Neural progenitor cell (in vitro differentiated cells): Measurements from ENCODE around the genes ANGPTL7, UBIAD1 and MAD2L2.

DNA sequence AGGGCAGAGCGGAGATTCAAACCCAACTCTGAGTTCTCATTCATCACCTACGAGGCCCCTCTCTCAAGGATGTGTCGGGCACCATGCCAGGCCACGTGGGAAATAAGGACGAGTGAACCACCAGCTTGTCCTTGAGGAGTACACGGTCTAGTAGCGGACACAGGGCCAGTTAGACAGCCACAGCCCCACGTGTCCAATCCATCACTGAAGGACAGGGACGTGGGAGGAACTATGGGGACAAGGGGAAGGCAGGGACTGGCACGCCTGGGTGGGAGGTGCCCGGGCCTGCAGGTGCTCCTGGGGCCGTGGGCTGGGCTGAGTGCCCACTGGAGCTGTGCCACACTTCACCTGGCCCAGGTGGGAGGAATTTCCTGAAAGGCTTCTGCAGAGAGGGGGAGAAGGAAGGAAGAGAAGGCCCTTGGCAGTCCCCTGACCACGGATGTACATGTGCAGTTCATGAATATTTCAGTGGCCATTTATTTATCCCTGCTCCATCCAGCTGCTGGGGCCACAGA is 59.8 kb downstream of the CASZ1 start:
- RAMPAGE, long total RNA: no peak

- RAMPAGE, long total RNA: no peak
These were observed 23.4 kb downstream of the CASZ1 start for GRCh38 chr1:10772993-10773580.

- RAMPAGE, long total RNA: no peak
These were observed 80.9 kb downstream of the C1orf127 start for GRCh38 chr1:10900678-10901769.

DNA sequence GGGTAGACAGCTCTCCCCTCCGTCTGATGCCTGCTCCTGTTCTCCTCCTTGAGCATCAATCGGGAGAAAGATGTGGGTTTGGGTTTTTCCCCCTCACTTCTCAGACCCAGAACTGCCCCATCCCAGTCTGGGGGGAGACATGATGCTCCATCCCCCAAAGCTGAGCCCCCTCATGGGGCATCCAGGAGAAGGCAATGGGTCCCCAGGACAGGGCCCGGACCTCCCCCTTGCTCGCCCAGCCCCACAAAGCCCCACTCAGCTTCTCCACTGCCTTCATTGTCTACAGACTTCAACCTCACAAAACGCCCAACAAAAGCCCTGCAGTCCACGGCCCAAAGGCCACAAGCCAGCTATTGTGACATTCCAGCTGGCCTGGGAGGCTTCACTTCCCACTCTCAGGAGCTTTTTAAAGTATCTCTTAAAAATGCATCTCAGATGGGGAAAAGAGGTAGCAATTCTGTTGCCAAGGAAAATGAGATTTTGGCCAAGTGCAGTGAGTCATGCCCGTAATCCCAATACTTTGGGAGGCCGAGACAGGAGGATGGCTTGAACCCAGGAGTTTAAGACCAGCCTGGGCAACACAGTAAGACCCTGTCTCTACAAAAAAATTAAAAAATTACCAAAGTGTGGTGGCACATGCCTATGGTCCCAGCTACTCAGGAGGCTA is 1.1 kb downstream of the C1orf127 start:
- RAMPAGE, long total RNA: no peak

DNA sequence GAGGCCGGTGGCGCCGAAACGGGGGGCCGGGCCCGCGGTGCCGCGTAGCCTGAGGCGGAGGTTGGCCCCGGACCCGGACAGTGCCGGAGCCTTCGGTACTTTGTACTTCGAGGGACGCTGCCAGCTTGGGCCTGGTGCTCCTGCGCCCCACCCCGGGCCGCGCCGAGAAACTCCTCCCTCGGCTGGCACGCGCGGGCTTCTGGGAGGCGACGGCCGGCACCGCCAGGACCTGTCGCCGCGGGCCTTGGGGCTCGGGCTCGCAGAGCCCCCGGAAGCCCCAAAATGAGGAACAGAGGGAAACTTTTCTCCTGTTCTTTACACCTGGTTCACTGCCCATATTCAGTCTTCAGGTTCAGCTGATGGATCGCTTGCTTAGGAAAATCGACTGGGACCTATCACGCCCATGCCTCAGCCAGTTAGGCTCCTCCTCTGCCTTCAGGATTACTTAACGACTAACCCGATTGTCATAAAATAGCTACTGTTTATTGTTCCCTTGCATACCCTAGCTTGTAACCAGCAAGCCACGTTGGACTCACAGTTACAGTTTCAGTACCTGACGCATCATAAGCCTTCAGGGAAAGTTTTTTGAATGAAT is 561 bp downstream of the TARDBP start:
- RAMPAGE, long total RNA: no peak

GRCh38 chr1:11031470-11031972 is 15.5 kb downstream of the MASP2 start:
- RAMPAGE, long total RNA: no peak

DNA sequence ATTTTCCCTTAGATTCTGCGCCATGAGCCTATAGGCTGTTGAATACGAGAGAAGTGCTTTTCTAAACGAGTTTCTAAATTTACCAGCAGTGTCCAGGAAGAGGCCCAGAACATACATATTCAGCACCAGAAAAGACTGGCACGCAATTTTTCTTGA is 700 bp upstream of the SRM start:
- RAMPAGE, long total RNA: no peak

GRCh38 chr1:11188954-11189519 is at the start of gene ANGPTL7:
Gene ANGPTL7, plus strand, starts transcription at chr1:11189355.
- RAMPAGE, long total RNA: no peak

GRCh38 chr1:11272606-11273771 is at the start of gene UBIAD1:
Gene UBIAD1, plus strand, starts transcription at chr1:11273198.
- RAMPAGE, long total RNA: no peak

DNA sequence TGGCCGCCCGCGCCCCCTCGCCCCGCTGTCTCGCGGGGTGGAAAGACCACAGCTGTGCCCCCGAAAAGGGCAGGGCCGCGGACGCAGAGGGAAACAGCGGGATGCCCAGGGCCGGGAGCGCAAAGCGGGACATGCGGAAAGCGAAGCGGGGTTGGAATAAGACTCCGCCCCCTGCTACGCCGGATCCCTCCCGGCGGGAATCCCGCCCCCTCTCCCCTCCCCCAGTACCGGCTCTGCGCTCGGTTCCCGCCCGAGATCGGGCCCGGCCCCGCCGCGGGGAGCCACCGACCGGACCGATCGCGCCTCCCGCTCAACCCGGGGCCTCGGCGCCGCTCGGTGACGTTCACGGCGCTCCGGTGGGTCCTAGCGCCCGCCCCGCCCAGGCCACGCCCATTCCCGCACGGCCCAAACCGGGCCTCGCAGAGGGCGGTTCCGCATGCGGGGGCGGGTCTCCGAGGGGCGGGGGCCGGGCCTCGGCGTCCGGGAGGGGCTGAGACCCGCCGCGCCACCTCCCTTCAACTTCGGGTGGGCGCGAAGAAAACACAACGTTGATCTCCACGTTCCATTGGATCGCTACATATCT is at the start of gene MAD2L2:
MAD2L2 (minus strand) TSS at position 338 of the 583 bp plus-strand sequence.
- RAMPAGE, long total RNA: start-site peak on the minus strand centred at position 300 of the sequence, 51 bp wide, 196 and 704 reads in 2 replicates

GRCh38 chr1:11681394-11682116 is 607 bp upstream of the MAD2L2 start:
- RAMPAGE, long total RNA: no peak

GRCh38 chr1:11690144-11691173 is 1.1 kb upstream of the DRAXIN start:
- RAMPAGE, long total RNA: no peak

GRCh38 chr1:11693209-11693724 is 1.8 kb downstream of the DRAXIN start:
- RAMPAGE, long total RNA: no peak

GRCh38 chr1:11754063-11754941 is 7.7 kb upstream of the C1orf167 start:
- RAMPAGE, long total RNA: no peak

- RAMPAGE, long total RNA: no peak
These were observed 19.4 kb downstream of the MTHFR start for GRCh38 chr1:11786428-11786625.

GRCh38 chr1:11786626-11787601 is 18.9 kb downstream of the MTHFR start:
- RAMPAGE, long total RNA: no peak

DNA sequence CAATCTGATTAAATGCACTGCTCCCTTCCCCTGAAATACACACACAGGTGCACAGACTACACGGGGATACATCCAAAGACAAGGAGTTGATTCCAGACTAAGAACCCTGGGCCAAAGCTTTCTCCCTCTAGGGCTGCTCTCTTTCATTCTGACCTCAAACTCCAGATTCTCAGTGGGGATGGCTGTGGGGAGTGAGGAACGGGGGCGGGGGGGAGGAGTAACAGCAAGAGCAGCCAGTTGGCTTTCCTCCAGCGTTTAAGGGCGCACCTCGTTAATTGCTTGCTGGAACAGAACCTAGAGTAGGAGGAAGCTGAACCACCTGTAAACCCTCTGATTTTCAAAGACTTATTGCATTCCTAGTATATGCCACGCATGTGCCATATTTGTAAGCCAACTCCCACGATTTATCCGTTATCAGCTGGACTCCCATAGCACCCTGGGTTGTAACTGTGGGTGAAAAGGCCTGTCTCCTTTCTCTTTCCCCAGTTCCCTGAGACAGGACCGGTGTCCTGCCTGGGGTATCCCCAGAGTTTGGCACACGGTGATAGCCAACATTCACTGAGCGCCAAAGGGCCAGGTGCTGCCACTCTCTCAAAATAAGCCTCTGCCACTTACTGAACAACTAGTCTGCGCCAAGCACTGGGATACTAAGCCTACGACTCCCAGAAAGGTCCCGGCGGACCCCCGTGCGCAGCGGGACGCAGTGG is 879 bp downstream of the MTHFR start:
- RAMPAGE, long total RNA: no peak

GRCh38 chr1:11873904-11874670 is 15.3 kb upstream of the NPPB start:
- RAMPAGE, long total RNA: no peak

- RAMPAGE, long total RNA: no peak
These were observed 6.4 kb downstream of the KIAA2013 start for GRCh38 chr1:11919447-11920666.

DNA sequence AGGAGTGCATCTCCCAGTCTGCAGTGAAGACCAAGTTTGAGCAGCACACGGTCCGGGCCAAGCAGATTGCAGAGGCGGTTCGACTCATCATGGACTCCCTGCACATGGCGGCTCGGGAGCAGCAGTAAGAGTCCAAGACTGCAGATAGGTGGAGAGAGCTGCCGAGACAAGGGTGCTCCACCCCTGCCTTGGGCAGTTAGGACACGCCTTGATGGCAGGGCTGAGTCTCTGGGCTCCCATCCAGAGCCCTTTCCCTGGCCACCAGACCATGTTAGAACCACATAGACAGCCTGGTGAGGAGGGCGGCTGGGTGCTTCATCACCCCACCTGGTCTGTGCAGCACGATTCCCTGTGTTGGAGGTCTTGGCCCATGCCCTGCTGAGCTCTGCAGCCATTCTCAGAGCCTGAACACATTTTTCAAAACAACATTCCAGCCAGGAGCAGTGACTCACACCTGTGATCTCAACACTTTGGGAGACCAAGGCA is 17.3 kb upstream of the MIIP start:
- RAMPAGE, long total RNA: no peak